CMK (cell line): ENCODE measurements around a stretch of chr14.

- RRBS: no CpG with 5 or more reads among the region's 2 CpGs
These were observed 11.6 kb upstream of the NEK9 start for GRCh38 chr14:75138343-75138872.

DNA sequence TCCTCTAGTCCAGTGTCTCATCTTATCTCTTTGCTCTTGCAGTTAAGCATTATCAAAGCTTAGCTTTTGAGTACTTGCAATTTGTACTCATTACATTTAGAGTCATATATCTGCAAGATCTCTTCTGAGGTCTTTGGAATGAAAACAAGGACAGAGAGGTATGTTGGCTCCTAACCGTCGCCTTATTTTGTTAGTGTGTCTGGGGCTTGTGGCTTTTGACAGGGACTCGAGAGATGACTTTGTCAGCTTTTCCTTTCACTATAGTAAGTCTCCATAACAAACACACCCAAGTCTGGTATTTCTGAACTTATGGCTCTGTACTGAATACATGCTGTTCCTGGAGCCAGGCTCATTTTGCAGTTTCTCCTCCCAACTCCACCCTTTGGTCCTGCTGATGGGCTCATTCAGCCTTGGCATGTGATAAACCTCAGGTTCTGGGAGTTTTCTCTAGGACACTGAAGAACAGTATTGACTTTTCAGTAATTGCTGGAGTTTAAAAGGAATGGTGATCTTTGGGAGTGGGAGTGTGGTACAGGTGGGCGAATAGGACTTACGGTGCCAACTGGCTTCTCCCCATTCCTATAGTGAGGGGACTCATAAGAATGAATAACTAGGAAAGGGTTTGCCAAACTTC, 27.7 kb upstream of the TMED10 start:
- RRBS: no CpG with 5 or more reads among the region's 5 CpGs

DNA sequence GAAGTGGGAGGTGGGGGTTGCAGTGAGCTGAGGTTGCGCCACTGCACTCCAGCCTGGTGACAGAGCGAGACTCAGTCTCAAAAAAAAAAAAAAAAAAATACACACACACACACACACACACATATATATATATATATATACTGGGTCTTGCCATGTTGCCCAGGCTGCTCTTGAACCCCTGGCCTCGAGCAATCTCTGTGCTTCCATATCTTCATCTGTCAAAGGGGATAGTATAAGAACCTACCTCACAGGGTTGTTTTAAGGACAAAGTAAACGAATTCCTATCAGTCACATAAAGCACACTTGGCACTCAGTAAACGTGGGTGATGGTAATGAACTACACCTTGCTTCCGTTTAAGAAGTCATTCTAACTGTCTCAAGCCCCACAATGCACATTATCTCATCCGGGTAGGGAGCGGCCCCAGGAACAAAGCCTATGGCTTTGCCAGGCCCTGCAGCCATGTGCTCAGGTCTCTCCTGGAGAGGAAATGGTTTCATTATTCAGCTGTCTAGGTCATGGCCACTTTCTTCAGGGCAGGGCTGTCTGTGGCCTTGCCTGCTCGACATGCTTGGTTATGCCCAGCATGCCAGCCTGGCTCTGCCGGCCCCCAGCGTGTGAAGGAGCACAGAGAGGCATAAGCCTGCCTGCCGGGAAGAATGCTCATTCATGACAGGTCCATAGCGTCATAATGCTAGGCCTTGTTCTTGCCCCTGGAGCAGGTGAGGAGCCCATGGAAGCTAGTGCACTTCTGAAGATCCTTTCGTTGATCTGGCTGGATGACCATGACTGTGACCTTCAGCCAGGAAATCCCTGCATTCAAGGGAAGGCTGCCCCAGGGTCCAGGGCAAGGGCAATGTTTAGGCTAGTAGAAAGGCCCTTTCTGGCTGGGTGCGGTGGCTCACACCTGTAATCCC, 26.4 kb upstream of the FOS start:
- RRBS: no CpG with 5 or more reads among the region's 15 CpGs

DNA sequence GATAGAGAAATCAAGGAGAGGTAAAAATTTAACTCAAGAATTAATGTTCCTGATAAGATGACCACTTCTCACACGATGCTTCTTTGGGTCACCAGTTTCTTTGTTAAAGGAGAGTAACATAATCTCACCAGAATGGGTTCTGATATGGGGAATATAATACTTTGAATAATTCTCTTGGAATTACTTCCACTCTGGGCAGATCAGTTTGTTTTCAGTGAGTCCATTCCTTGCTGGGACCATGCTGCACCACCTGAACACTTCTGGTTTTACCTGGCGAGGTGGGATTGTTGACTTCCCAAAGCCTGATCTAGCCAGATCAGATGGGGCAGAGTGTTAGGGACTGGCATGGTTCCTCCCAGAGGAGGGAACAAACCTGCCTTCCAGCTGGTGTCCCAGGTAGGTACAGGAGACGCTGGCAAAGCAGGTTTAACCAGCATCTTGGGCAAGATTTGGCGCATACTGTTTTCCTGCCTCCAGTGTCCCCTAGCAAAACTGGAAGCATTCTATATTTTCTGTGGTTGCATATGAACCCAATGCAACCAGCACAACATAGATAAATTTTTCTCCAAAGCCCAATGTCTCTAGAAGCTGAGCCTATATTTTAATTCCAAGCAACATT, 14.7 kb upstream of the FOS start:
- RRBS: no CpG with 5 or more reads among the region's 4 CpGs

DNA sequence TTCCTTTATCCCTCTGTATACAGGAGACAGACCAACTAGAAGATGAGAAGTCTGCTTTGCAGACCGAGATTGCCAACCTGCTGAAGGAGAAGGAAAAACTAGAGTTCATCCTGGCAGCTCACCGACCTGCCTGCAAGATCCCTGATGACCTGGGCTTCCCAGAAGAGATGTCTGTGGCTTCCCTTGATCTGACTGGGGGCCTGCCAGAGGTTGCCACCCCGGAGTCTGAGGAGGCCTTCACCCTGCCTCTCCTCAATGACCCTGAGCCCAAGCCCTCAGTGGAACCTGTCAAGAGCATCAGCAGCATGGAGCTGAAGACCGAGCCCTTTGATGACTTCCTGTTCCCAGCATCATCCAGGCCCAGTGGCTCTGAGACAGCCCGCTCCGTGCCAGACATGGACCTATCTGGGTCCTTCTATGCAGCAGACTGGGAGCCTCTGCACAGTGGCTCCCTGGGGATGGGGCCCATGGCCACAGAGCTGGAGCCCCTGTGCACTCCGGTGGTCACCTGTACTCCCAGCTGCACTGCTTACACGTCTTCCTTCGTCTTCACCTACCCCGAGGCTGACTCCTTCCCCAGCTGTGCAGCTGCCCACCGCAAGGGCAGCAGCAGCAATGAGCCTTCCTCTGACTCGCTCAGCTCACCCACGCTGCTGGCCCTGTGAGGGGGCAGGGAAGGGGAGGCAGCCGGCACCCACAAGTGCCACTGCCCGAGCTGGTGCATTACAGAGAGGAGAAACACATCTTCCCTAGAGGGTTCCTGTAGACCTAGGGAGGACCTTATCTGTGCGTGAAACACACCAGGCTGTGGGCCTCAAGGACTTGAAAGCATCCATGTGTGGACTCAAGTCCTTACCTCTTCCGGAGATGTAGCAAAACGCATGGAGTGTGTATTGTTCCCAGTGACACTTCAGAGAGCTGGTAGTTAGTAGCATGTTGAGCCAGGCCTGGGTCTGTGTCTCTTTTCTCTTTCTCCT, 2.4 kb downstream of the FOS start:
- RRBS: no CpG with 5 or more reads among the region's 18 CpGs

DNA sequence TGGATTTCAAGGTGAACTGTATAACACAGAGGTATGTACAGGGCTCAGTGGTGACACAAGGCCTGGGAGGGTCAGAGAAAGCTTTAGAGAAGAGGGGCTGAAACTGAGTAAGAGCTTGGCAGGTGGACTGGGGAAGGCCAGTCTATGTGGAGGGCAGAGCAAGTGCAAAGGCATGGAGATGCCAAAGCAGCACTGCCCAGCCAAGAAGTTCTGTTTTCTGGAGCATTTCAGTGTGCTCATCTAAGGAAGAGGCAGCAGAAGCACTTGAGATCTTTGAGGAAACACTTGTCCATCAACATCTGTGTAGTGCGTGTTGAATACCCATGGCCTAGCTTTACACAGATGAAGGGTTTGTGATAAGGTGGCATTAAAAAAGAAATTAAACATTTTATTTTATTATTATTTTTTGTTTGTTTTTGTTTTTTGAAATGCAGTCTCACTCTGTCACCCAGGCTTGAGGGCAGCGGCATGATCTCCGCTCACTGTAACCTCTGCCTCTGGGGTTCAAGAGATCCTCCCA, 52.9 kb downstream of the FOS start:
- RRBS: no CpG with 5 or more reads among the region's 3 CpGs

DNA sequence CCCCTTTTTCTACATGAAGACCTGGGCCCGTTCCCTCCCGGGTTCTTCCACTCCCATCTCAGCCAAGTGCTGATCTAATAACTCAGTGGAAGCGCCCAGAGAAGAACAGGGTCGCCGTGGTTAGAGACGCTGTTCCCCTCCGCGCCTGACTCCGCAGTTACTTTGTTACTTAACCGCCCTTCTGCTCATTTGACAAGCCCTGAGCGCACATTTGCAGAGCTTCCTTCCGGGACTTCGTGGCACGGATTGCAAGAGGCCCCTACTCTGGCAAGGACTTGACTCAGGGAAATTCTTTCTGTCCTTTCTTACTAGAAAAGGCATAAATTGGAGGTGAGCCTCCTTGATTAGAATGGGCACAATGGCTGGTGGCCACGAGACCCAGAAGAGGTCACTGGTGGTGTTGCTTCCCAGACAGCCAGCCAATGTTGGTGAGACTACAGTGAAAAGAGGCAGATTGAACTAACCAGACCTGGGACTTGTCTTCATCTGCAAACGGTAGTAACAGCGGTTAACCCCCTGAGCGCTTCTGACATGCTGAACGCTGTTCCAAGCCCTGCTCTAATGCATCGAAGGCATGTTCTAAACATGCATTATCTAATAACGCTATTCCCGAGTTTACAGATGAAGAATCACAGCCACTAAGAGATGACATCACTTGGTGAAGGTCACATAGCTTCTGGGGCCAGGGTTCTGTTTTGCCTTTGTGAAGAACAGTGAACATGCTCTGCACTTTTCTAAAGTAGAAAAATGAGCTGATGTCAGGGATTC, 55.7 kb downstream of the FOS start:
- RRBS: no CpG with 5 or more reads among the region's 22 CpGs

DNA sequence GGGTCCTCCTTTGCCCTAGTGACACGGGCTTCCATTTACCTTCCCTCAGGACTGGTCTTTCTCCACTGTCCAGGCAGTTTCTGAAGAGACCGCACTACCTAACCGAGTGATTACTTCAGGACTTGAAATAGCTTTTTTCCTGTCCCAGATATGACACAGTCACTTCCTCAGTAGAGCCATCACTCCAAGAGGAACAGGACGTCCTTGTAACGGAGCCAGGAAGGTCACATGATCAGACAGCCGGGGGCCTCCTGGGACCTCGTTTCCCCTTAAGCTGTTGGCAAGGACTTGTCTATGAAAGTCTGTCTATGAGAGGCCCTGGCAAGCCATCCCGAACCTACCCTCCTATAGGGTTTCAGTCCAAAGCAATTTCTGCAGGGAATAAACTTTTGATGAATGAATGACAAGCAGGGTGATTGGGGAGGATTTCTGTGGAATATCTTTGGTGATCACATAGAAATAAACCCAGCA, 62.4 kb downstream of the FOS start:
- RRBS: no CpG with 5 or more reads among the region's 8 CpGs

- RRBS: no CpG with 5 or more reads among the region's 5 CpGs
These were observed 7.8 kb downstream of the JDP2 start for GRCh38 chr14:75435551-75436019.

GRCh38 chr14:75451301-75451951, 23.6 kb downstream of the JDP2 start:
- RRBS: no CpG with 5 or more reads among the region's 13 CpGs

- RRBS: no CpG with 5 or more reads among the region's 4 CpGs
These were observed 18.6 kb upstream of the FLVCR2 start for GRCh38 chr14:75559754-75560352.

GRCh38 chr14:75648084-75648968, 12.3 kb downstream of the ERG28 start:
- RRBS: no CpG with 5 or more reads among the region's 9 CpGs

- RRBS: no CpG with 5 or more reads among the region's 3 CpGs
These were observed 10.0 kb downstream of the ERG28 start for GRCh38 chr14:75650599-75651180.

DNA sequence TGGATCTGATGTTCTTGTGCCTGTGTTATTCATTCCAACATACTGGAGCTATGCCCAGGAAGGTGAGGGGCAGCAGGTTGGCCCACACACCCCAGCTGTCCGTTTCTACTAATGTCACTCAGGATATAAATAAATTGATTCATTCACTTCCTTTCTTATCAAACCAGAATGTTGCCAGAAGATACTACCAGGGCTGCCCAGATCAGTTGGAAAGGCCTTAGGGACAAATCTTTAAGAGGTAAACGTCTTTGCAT, 40.6 kb downstream of the TGFB3 start:
- RRBS: no CpG with 5 or more reads among the region's 2 CpGs

DNA sequence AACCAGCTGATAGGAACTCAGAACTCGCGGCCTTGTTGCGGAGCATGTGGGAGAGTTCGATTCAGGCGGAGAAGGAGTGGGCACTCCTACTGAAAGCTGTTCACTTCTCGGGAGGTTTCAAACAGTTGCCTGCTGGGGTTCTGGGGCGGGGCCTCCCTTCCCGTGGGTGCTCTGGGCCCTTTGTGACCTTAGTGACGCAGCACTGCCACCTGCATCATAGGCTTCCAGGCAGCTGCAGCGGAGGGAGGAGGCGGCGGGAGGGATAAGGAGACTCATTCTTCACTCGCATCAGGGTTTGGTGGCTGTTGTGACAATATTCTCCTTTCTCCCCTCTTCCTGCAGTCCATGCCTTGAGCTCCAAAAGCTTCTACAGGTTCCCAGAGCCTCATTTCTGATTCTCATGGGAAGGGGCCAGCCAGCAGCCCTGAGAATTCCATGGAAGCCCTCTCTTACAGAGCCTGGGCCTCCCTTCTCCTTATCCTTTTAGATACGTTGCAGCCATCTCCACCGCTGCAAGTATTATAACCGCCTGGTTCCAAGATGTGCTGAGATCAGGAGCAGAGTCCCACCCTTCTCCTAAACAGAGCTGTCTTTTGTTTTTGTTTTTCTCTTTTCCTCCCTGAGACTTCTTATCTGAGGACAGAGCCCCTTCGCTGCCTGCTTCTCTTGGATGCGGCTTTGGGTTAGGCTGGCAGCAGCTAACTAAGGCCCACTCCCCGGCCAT, 67.8 kb upstream of the GPATCH2L start:
- RRBS: no CpG with 5 or more reads among the region's 19 CpGs

- RRBS: no CpG with 5 or more reads among the region's 3 CpGs
These were observed 49.9 kb upstream of the GPATCH2L start for GRCh38 chr14:76101863-76102121.

DNA sequence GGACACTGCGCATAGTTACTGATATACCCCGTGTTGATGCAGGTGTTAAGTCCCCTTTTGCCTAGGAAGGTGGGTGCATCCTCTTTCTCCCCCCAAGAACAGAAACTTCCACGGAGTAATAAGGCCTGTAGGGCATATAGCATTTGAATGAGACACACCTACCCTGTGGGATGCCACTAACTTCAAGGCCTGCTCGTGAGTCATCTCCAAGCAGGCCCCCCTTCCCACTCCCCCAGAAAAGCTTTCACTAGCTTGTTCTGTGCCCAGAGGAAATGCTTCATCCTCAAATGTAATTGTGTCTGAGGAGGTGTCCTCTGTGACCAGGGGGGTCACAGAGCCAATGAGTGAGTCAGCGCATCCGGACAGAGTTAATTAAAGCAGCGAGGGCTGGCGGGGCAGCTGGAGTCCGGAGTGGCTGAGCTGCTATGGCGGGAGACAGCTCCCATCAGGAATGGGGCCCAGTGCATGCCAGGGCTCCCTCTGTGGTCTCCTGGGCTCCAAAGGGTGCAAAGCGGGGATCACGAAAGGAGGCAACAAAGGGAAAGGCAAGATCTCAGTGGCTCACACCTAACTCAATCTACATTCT, 27.1 kb upstream of the ESRRB start:
- RRBS: no CpG with 5 or more reads among the region's 12 CpGs

GRCh38 chr14:76473218-76473968, 97.5 kb downstream of the ESRRB start:
- RRBS: no CpG with 5 or more reads among the region's 18 CpGs

DNA sequence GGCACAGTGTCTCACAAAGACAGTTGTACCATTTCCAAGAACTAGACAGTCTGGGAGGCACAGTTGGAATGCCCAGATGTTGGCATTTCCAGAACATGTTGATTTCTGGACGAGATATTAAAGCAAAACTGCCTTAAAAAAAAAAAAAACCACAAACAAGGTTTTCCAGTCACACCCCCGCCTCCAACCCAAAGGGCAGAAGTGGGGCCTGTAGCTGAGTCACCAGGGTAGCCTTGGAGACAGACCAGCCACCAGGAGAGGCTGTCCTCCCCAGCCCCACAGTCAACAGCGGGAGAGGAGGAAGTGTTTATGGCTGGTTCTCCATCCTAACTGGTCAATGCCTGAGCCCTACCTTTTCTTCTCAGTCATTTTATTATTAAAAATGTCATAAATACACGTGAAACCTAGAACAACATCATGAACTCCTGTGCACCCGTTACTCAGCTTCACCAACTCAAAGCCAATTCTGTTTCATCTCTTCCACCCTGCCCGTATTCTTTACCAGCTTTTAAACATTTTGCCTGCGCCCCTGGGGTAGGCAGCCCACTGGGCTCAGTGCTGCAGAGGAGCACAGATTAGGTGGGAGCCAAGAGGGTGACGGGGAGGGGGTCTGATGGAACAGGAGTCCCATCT, 12.3 kb downstream of the VASH1 start:
- RRBS: no CpG with 5 or more reads among the region's 8 CpGs

DNA sequence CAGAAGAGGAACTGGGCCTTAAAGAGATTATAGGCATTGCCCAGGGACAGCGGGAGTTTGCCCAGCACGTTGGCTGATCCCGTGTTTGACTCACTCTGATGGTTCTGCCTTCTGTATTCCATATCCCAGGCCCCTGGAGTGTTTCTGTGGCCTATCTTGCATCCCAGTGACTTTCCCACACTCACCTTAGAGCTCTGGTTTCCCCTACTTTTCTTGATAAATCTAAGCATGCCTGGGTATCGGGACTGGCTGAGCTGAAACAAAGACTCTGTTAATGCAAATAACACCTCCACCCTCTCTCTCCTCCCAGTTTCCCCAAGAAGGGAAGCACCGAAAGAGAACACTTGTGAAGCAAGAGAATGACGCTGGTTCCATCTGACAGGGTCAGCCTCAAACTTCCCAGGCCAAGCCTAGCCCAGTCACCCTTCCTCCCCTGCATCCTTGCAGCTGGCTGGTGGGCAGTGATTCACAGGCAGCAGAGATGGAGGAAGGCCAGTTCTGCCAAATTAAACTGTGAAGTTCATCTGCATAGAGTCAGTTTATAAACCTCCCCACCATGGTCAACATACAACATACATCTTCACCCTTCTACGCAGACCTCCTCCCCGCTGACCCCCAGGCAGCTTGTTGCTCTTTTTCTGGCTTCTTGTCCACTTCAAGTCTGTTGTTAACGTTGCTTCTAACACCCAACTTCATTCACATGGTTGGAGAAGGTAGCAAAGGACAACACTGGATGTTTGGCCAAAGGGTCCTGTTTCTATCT, 2.8 kb downstream of the LRRC74A start:
- RRBS: no CpG with 5 or more reads among the region's 9 CpGs